Right common carotid artery plus branches (tissue), 1 donor: Measurements from ENCODE around the genes TOP2B and RBMS3.

DNA sequence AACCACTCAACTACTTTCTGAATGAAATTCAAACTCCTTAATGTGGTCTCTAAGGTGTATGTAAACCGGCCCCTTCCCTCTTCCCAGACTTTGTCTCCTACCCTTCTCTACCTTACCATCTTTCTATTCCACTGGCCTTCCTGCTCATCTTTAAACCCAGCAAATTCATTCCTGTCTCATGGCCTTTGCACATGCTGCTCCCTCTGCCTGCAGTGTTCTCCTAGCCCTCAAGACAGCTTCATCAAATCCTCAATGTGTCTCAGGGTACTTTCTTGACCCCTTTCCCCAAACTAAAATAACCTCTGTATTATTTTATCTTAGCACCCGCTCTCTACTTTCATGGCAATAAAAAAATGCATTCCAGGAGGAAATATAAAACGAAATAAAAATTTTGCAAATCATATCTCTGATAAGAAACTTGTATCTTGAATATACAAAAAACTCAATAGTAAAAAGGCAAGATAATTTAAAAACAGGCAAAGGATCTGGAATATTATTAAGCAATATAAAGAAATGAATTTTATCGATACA lies 40.9 kb downstream of the THRB start:
- PRO-cap, result no peak

DNA sequence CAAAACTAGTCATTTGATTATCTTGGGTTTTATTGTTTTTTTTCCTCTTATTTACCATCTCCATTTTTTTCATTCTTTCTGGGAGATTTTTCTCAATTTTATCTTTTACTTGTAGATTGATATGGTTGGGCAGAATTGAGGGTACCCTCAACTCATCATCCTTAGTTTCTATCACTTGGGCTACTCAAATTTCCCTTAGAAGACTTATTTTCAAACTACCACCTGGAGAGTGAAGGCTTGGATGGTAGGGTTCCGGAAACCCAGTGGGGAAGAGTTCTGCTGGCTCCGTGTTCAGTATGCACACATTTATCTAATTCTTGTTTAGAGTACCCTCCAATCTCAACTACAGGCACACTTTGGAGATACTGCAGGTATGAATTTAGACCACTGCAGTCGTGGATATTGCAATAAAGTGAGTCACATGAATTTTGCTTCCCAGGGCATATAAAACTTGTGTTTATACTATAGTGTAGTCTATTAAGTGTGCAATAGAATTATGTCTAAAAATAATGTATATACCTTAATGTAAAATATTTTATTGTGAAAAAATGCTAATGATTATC lies 28.3 kb downstream of the THRB start:
- PRO-cap, result no peak

DNA sequence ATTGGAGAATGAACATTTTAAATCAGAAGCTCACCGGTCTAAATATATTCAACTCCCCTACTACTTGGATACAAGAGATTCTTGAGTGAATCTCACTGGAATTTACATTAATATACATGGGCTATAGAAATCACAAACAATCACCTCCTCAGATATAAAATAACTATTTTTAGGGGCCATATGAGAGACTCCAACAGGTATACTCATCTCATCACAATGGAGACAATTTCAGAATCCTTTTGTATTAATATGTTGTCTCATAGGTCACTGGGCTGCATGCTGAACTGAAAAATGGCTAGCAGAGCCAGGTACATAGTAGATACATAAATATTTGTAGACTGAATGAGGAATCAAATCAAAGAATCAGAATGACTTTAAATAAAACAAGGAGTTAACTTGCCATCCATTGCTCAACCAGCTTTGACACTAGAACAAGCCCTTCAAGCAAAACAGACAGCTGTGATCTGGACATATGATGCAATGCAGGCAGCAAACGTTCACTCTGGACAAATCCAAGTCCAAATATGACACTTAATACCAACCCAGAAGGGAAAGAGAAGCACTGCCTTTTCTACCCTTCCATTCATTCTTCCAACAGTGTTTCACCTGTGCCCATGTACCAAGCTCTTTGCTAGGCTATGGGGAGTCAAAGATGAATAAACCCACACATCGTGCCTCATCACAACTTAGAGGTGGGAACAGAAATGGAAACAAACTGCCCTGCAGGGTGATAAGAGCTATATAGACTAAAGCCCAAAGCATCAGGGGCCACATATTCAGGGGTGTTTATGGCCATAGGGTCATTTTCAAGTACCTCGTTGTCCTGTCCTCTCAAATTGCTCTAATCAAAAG lies 4.6 kb downstream of the THRB start:
- PRO-cap, result unidirectional peak, plus-strand start at position 534 of the sequence

- PRO-cap, result bidirectional peak, plus-strand start at chr3:24494349, minus-strand start at chr3:24494128; bidirectional peak, plus-strand start at chr3:24494460, minus-strand start at chr3:24494481
These were observed 474 bp downstream of the THRB start for GRCh38 chr3:24494193-24494559.

- PRO-cap, result no peak
These were observed 1.5 kb downstream of the RARB start for GRCh38 chr3:25429297-25430263.

- PRO-cap, result no peak
These were observed 44.2 kb downstream of the TOP2B start for GRCh38 chr3:25620505-25620926.

DNA sequence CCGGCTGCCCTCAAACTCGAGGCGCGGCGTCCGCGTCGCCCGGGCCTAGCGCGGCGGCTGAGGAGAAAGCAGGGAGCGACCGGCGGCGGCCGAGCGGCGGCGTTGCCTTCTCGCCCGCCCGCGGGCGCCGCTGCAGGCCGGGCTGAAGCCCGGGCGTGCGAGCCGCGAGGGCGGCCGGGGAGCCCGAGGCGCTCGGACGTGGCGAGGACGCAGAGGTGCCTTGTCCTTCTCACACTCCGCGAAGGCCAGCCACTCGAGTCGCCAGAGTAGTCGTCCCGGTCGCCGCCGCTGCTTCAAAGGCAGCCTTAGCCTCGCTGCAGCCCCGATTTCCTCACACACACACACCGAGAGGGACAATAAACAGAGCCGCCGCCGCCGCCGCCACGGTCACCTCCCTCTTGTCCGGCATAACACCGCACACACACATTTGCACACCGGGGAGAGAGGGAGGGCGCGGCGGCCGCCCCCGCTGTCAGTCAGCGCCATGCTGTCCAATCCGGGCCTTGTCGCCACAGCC lies at the start of gene TOP2B:
Gene TOP2B (minus strand): TSS at position 423 of the 517 bp plus-strand sequence.
- PRO-cap, result bidirectional peak, plus-strand start outside the sequence, minus-strand start at position 400 of the sequence

GRCh38 chr3:25729606-25730376 lies 53.5 kb downstream of the NGLY1 start:
- PRO-cap, result no peak

- PRO-cap, result no peak
These were observed 59.8 kb downstream of the OXSM start for GRCh38 chr3:25849629-25850175.

GRCh38 chr3:27329282-27329702 lies 39.9 kb downstream of the NEK10 start:
- PRO-cap, result no peak

DNA sequence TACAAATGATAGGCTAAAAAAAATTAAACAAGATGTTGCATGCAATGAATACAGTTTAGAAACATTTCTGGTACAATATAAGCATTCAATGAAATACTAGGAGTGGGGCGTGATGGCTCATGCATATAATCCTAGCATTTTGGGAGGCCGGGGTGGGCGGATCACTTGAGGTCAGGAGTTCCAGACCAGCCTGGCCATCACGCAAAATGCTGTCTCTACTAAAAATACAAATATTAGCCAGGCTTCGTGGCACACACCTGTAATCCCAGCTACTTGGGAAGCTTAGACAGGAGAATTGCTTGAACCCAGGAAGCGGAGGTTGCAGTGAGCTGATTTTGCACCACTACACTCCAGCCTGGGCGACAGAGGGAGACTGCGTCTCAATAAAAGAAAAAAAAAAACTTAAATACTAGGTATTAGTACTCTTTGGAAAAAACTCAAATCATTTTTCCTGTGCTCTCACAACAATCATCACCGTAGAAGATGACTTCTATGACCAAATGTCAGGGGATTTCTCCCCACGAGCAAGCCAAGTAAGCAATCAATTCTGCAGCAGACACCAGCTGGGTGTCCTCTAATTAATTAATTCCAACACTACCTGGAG lies 15.4 kb downstream of the SLC4A7 start:
- PRO-cap, result no peak

GRCh38 chr3:27622915-27623323 lies 99.2 kb downstream of the EOMES start:
- PRO-cap, result no peak

GRCh38 chr3:28007929-28008766 lies 233.3 kb upstream of the CMC1 start:
- PRO-cap, result no peak

GRCh38 chr3:28136812-28137228 lies 104.6 kb upstream of the CMC1 start:
- PRO-cap, result no peak

- PRO-cap, result no peak
These were observed 995 bp downstream of the CMC1 start for GRCh38 chr3:28242188-28243039.

GRCh38 chr3:28277289-28278344 lies 36.2 kb downstream of the CMC1 start:
- PRO-cap, result no peak

DNA sequence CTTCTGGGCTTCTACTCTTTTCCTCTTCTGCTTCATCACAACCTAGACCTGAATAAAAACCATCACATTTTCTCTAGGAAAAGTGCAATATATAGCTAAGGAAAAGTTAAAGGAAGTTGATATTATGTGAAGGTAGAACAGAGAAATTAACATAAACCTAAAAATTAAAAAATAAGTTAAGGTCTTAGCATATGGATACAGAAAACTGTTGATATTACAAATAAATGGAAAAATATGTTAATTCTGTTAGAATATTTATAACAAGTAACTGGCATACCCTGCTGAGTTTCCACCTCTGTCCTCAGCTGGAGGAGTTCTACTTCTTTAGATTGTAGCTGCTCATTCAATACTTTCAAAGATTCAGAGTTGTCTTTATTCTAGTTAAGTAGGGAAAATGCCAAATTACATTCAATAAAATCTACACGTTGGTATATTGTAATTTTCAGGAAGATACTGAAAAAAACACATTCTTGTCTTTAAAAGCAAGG lies 10.8 kb upstream of the ZCWPW2 start:
- PRO-cap, result no peak

GRCh38 chr3:28866612-28866977 lies 414.3 kb upstream of the RBMS3 start:
- PRO-cap, result unidirectional peak, minus-strand start at chr3:28866706

GRCh38 chr3:29065268-29065781 lies 215.5 kb upstream of the RBMS3 start:
- PRO-cap, result no peak

DNA sequence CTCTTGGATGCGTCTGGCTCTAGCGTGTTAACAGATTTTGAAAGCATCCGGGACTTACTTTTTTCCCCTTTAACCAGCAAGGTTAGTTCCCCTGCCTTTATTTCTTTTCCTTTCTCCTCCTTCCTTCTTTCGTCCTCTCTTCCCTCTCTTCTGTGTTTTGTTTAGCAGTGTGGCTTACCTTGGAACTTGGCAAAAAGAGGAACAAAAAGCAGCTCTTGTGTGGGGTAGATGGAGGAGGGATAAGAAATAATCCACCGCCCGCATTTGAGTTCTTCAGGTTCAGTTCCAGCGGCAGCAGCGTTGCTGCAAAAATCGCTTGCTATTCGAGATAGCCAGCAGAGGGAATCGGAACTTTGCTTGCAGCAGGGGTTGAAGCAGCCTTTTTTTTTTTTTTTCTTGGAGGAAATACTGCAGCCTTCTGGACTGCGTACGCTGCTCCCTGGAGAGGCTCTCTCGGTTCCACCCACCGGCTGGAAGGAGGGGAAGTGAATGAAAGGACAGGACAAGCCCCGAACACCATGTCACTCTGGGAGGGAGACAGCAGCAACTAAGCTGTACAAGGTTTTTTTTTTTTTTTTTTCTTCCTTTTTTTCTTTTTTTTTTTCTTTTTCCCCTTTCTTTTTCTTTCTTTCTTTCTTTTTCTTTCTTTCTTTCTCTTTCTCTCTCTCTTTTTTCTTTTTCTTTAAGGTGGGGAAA lies at the start of gene RBMS3:
Gene RBMS3 (plus strand): TSS at position 519 of the 696 bp plus-strand sequence.
- PRO-cap, result bidirectional peak, plus-strand start at position 519 of the sequence, minus-strand start at position 314 of the sequence